Calu3 (cell line): Measurements from ENCODE around the genes COX17 and ARGFX.

GRCh38 chr3:118742610-118742970, 292.1 kb downstream of the IGSF11 start:
- PRO-cap, result no peak

- PRO-cap, result no peak
These were observed 224.0 kb downstream of the IGSF11 start for GRCh38 chr3:118810594-118811047.

DNA sequence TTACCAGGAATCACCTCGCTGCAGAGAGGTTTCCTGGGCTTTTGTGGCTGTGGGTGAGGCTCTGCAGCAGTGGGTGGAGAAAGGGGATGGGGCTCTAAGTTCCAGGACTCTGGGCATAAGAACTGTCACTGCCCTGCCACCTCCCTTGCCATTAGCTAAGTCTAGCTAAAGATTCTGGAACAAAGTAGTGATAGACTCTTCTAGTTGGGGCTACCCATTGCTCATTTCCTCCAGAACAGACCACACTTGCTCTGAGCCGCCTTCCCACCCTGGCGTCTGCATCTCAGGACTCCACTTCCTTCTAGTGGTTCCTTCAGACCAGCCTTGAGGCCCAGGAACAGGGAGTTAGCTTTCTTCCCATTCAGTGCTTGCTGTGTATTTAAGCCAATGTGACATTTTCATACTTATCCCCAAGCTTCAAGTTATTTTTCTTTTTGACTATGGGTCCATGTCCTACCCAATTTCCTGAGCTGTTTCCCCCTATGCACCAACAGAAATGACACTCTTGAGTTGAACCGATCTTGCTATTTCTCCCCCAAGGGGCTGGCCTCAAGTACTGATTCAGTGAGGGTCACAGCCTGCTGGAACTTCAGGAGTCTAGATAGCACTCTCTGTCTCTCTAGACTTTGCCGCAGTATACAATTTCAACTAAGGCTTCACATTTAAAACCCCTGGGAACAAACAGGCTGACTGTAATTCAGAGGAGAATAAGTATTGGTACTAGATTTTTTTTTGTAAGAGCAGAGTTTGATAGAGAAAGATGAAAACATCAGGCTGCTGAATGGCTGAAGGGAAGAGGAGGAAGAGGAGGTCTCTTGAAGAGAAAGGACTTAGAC, 7.7 kb downstream of the ARHGAP31 start:
- PRO-cap, result no peak

GRCh38 chr3:119349175-119350058, 55.2 kb downstream of the ARHGAP31 start:
- PRO-cap, result no peak

- PRO-cap, result no peak
These were observed 58.4 kb downstream of the ARHGAP31 start for GRCh38 chr3:119352080-119353418.

DNA sequence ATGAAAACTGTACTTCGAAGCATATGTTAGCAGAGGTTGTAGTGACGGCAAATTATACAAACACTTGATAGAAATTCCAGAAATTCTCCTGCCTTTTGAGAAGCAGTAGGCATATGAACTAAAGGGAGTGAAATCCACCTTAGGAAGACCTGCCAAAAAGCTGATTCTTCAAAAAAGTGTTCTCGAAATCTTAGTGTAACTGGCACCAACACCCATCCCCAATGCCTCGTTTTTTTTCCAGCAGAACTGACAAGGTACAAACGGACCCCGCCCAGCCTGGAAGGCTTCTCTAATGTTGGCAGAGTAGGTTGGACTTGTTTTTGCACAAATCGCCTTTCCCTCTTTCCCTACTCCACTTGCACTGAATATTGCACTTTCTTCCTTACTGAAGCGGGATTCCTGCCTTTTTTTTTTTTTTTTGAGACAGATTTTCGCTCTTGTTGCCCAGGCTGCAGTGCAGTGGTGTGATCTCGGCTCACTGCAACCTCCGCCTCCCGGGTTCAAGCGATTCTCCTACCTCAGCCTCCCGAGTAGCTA, 581 bp upstream of the TIMMDC1 start:
- PRO-cap, result no peak

- PRO-cap, result bidirectional peak, plus-strand start at chr3:119677121, minus-strand start at chr3:119676919; bidirectional peak, plus-strand start at chr3:119677601, minus-strand start at chr3:119677406
These were observed at the start of gene COX17 for GRCh38 chr3:119676675-119678016. COX17 (minus strand) TSS chr3:119677406.

DNA sequence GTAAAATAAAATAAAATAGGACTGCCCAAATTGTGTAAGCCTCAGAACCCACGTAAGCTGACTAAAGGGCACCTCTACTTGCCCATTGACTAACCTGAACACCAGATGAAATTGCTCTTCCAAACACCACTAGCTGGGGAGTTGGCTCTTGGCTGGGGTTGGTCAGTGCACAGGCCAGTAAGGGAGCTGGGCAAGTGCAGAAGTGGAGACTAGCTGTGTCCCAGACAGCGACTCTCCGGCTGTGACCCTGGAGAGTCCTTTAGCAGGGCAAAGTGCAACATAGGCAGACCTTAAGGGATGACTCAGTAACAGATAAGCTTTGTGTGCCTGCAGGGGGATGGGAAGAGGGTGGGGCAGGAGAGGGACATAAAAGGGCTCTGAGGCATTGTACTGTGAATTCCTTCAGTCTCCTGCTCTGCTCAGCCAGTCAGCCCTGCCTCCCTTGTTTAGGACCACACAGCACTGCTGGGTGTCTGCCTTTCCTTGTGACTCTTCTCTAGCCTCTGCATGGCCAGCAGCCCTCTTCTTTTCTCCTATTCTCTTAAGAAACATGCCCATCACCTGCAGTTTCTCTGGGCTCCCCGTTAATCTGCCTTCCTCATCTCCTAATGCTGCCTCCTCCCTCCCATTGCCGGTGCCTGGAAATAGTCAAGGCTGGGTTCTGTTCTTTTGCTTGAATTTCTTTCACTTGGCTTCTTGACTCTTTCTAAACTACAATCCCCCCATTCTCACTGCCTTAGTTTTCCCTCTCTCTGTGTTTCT, 13.2 kb downstream of the NR1I2 start:
- PRO-cap, result no peak

DNA sequence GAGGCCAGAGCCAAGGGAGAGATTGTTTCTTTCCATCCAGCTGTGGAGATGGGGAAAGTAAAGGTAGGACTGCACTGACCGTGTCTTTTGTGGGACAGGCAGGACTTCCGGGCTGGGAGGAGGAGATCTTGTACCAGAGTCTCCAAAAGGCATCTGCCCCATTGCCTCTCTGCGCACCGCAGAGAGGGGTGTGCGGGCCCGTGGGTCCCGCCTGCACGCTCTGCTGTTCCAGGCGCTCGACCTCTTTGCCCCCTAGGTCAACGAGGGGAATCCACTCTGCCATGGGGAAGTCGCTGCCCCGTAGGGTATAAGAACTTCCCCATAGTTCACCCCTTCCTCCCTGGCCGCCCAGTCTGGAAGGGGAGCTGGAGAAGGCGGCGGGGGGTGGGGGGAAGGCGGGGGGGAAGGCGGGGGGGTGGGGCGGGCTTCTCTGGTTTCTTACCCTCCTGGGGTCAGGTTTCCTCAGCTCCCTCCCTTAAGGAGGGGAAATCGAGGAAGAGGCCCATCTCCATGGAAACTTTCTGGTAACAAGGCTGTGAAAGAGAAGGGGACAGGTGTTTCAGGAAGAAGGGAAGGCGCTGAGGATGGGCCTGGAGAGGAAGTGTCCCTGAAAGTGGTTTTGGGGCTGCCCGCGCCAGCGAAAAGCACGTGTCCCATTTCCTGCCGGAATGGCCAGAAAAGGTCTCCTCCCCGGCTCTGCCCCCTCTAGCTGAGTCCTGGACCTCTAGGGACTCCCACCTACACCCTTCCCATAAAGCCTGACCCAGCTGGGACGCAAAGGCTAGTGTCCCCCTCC, 27.5 kb downstream of the NR1I2 start:
- PRO-cap, result no peak

GRCh38 chr3:119996282-119996973, 97.8 kb downstream of the GSK3B start:
- PRO-cap, result no peak

DNA sequence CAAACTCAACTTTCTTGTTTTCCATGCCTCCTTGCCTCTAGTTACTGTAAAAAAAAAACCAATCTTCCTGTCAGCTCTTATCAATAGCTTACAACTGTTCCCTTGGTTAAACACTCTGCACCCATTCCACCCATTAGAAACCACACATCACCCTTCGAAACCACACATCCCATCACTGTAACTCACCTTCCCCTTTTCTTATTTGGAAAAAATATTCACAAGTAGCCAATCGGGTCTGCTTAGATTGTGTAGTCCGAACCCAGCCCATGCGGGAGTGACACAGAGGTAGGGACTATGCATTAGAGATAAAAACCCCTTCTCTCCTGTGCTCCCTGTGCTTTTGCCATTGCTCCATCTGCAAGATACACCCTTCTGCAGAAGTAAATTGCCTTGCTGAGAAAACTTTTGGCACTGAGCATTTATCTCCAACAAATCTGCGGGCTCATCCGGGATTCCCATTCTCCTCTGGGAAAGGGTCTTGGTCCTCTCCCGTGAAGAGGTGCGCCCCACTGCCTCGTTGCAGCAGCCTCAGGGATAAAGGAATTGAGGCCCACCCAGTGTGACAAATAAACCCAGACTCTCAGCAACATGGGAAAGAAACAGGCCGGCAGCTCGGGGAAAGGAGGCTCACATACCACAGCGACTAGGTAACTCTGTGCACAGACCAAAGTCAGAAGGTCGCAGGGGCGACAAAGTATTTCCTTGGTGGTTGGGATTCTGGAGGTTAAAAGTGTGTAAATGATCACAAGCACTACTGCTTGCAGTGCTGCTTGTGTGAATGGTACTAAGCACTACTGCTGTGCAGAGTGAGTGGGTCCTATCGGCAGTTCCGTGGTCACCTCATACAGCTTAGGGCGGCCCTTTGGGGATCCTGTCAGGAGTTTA, 54.6 kb downstream of the GSK3B start:
- PRO-cap, result no peak

- PRO-cap, result no peak
These were observed 1.6 kb upstream of the GSK3B start for GRCh38 chr3:120095872-120096304.

- PRO-cap, result unidirectional peak, plus-strand start at chr3:120469775
These were observed 18.7 kb upstream of the FSTL1 start for GRCh38 chr3:120469339-120469988.

- PRO-cap, result no peak
These were observed 1.2 kb upstream of the HGD start for GRCh38 chr3:120683162-120683645.

GRCh38 chr3:120719073-120719885, 23.0 kb downstream of the RABL3 start:
- PRO-cap, result no peak

DNA sequence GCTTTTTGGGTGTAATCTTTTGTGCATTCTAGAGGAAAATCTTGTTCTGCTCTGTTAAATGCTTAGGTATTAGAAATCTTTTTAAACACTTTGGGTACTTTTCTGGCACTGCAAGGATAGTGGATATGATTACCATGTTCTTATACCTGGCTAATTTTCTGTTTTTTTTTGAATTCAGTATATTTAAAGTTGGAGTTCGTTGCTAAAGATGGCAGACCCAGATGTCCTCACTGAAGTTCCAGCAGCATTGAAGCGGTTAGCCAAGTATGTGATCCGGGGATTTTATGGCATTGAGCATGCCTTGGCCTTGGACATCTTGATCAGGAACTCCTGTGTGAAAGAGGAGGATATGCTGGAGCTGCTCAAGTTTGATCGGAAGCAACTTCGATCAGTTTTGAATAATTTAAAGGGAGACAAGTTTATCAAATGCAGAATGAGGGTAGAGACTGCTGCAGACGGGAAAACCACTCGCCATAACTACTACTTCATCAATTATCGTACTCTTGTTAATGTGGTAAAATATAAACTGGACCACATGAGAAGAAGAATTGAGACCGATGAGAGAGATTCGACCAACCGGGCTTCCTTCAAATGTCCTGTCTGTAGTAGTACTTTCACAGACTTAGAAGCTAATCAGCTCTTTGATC, 7.9 kb downstream of the GTF2E1 start:
- PRO-cap, result no peak

GRCh38 chr3:121567683-121568139, at the start of gene ARGFX:
ARGFX (plus strand) TSS chr3:121567949.
- PRO-cap, result no peak

- PRO-cap, result no peak
These were observed 1.7 kb upstream of the FBXO40 start for GRCh38 chr3:121591462-121591871.

- PRO-cap, result no peak
These were observed 8.1 kb downstream of the FBXO40 start for GRCh38 chr3:121601058-121601848.

DNA sequence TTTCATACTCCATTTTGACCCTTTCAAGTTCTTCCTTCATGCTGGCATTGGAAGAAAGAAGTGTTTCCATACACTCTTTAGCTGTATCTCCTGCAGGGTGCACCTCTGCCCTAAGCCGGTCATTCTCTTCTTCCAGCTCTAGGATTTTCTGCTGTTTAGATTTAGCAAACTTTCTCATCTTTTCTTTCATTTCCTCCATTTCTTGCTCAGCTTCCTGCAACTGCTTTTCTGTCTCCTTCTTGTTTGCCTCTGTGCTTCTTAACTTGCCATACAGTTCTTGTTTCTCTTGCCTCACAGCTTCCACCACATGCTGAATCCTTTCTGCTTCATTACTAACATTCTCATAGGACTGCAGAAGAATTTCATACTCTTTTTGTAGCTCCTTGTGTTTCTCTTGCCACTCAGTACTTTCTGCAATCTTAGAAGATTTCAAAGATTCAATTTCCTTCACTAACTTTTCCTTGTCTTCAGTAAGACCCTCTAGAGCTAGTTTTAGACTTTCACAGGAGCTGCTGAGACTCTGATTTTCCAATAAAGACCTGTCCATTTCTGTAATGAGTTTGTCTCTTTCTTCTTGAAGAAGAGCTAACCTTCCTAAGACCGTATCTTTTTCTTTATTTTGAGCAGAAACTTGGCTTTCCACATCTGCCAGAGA, 34.7 kb upstream of the HCLS1 start:
- PRO-cap, result no peak